ENCODE measurements around the gene ARHGAP28.

DNA sequence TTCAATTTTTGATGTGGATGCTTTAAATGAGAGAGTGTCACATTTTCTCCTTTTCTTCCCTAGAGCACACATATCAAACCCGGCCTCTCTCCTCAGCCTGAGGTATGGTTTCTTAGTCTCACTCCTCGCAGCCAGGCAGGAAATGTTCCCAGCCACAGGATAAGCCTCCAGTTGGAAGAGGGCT, 637 bp upstream of the ARHGAP28 start:
- PRO-cap = no peak

DNA sequence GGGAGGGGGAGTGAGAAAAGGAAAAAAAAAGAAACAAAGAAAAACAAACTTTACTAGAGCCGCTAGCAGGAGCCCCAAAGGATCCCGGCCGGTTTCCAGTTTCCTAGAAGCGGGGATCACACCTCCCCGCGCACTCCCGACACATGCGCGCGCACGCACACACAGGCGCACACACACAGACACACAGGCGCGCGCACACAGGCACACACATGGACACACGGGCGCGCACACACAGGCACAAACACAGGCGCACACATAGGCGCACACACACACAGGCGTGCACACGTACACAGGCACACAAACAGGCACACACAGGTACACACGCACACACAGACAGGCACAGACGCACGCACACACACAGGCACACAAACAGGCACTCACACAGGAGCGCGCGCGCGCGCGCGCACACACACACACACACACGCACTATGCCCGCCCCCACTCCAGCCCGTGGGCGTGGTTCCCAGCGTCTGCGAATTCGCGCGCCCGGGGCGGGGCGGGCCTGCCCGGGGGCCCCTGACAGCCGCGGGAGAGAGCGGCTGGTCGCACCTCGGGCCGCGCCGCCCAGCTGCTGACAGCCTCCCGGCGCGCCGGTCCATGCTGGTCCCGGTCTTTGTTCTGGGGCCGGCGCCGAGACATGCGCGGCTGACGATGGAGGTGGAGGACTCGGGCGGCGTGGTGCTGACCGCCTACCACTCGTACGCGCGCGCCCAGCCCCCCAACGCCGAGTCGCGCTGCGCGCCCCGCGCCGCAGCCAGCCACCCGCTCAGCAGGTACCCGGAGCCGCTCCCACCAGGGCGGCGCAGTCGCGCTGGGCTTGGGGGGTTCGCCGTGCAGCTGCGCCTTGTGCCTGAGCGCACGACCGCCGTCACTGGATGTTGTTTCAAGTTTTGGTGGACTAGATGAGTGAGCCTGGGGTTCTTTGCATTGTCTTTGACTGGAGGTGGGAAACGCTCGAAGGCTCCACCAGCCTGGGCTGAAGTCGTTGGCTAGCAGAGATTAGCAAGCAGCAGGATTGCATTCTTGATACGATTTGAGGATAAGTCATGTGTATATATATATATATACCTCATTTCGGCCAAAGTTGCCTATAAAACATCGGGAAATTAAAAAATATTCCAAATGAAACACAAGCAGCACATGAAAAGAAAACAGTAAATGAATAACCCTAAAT, at the start of gene ARHGAP28:
TSS of gene ARHGAP28 (plus strand) at position 546 of the 1,174 bp plus-strand sequence.
- PRO-cap = no peak

- PRO-cap = no peak
Measured at GRCh38 chr18:6776114-6776622, 46.7 kb downstream of the ARHGAP28 start.

- PRO-cap = no peak
Measured at GRCh38 chr18:6885313-6885662, 155.8 kb downstream of the ARHGAP28 start.

DNA sequence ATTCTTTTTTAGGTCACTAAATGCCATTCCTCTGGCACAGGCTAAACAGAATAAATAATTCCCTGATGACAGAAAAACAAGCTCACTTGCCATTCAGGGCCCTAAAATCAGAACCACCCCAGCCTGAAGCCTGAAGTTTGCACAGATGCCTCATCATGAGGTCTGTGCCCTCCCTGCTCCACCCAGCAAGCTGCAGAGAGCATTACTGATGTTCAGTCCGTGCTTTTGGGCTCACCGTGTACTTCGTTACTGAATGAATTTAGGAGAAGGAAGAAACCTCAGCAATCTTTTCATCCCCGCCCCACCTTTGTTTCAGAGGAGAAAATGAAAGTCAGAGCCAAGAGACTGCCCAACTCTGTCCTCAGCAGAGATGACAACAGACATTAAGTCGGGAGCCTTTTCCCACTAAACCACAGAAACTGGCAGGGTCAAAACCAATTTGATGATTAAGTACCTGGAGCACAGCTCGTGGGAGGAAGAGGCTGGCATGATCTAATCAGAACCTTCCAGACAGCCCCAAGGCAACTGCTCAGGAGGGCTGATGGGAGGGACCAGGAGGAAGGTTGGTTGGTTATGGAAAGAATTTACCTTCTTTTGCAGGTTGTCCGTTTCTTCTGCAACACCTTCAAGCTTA, 122.7 kb downstream of the LAMA1 start:
- PRO-cap = no peak

DNA sequence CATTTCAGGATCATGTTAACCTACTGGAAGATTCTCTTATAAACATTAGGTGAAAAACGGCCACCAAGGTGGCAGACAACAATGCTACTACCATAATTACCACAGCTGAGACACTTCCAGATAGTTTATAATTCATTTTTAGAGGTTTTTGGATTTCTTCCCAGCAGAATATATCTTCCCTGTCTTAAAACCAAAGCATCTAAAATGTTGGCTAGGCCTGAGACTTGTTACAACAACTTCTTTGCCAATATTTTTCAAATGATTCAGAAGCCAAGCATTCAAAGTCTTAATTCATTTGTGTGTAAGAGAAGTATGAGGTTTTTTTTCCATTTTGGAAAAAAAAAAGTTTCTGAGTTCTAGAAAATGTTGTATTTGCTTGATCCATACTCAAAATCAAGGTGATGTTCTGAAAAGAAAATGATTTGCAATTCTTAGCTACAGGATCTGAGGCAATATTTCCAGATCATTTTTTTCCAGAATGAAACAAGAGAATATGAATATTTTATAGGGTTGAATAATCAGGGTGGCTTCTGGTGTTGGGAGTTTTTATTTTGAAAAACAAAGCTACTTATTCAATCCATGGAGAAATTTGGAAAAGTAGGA, 32.8 kb downstream of the LAMA1 start:
- PRO-cap = no peak

DNA sequence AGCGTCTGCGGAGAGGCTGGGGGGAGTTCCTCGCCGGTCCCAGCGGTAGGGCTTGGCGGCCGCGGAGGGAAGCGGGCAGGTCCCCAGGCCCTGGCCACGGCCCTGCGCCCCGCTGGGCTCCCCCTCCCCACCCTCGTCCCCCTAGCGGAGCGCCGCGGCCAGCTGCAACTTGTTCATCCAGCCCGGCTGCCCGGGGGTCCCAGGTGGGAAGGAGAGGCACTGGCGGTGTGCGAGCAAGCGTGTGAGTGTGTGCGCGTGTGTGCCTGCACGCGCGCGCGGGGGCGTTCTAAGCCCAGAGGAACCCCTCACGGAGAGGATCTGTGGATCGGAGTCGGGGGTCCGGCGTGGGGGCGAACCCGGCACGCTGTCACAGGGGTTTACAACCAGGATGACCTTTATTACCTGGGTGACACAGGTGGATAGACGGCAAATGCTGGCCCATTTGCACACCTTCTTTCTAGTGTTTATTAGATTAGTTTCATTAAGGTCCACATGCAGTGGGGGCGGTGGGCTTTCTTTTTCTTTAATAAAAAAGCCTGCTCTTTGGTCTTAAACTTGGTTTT, 1.4 kb downstream of the PTPRM start:
- PRO-cap = no peak

GRCh38 chr18:7688080-7688752, 121.1 kb downstream of the PTPRM start:
- PRO-cap = no peak

DNA sequence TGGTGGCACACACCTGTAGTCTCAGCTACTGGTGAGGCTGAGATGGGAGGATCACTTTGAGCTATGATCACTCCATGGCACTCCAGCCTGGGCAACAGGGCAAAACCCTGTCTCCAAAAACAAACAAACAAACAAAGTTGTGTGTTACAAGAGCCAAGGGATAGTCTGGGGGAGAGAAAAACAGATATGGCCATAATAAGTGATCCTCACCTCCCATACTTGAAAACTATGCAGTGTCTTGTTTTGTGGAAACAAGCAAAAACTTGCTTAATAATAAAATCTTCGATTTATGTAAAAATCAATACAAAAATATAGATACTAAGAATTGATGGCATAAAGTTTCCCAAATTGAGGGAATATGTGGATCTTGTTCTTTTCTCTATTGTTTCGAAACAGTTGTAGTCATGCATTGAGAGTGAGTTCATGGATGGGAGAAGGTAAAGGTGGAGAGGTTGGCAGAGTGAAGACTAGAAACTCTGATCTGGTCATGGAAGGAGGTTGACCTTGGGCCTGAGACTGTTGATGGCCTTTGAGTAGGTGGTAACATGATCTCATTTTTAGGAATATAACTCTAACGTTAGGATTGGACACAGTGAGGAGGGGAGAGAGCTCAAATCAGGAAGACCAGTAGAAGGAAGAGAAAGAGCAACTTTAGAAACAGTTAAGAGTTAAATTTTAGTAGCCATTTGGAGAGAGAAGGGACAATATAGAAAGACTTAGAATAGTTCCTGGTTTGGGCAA, 464.6 kb upstream of the RAB12 start:
- PRO-cap = no peak

DNA sequence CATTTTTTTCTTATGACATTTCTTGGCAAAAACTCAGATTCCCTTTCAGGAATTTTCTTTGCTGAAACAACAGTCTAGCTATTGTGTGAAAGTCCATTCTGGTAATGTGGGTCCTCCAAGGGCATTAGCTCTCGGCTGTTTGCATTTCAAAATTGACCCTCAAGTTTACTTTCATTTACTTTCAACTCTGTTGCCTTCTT, 325.3 kb upstream of the RAB12 start:
- PRO-cap = no peak

GRCh38 chr18:8610395-8610878, 1.2 kb downstream of the RAB12 start:
- PRO-cap = unidirectional peak, minus-strand start at chr18:8610541

DNA sequence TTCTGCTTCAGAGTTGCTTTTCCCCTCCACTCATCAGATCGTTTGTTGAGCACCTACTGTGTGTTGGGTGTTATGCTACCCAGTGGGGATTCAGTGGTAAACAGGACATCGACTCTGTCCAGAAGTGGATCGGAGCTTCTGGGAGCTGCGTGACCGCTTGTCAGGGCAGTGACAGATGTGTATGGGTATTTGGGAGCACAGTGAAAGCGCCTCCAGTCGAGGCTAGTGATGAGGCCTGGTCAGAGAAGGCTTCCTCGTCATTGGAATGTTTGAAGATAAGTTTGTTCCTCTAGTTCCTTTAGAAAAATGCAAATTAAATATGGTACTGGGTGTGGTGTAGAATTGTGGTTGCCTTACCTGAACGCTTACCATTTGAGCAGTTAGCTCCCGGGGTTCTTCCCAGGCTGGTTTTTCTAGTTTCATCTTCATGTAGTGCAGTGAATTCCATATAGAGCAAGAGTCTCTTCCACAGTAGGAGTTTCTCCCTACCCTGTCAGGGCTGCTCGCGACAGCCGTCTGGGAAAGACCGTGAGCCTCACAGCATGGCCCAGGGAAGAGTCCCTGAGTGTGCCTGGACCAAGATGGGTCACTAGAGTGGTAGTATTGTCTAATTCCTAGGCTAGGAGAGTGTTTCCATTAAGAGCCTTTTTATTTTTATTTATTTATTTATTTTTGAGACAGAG, 2.9 kb downstream of the RAB12 start:
- PRO-cap = no peak

DNA sequence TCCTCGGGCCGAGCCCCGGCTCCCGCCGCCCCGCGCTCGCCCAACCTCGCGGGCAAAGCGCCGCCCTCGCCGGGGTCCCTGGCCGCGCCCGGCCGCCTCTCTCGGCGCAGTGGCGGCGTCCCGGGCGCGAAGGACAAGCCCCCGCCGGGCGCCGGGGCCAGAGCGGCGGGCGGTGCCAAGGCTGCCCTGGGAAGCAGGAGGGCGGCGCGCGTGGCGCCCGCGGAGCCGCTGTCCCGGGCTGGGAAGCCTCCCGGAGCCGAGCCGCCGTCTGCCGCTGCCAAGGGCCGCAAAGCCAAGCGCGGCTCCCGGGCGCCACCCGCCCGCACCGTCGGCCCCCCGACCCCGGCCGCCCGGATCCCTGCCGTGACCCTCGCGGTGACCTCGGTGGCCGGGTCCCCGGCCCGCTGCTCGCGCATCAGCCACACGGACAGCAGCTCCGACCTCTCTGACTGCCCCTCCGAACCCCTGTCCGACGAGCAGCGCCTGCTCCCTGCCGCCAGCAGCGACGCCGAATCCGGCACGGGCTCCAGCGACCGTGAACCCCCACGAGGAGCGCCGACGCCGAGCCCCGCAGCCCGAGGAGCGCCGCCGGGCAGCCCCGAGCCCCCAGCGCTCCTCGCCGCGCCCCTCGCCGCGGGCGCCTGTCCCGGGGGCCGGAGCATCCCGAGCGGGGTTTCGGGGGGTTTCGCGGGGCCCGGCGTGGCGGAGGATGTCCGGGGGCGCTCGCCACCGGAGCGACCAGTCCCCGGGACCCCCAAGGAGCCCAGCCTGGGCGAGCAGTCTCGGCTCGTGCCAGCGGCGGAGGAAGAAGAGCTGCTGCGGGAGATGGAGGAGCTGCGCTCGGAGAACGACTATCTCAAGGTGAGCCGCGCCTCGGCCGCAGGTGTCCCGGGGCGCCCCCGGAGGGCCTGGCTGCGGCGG, 757 bp downstream of the MTCL1 start:
- PRO-cap = no peak

DNA sequence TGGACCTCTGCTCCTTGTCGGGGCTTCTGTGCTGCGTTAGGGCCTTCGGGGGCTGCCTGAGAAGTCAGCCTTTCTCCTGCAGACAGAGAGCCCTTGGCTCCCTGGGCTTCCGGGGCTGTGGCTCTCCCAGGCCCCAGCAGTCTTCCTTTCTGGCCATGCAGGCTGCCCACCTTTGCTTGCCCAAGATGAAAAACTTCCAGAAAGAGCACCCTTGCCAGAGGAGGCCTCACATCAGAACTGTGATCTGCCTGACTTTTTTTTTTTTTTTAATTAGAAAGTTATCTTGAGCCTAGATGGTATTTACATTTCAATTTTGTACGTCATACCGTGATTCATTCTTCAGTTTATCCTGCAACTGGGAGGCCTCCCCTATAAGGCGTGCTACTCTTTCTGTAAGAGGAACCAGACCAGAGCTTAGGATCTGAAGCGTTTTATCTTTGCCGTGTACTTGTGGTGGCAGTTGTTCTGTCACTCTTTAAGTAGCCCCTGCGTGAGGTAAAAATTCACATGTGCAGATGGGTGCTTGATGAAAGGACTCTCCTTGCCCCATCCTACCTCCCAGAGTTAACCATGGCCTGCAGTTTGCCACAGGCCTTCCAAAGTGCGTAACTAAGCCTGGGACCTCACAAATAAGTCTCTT, 95.8 kb downstream of the MTCL1 start:
- PRO-cap = no peak

DNA sequence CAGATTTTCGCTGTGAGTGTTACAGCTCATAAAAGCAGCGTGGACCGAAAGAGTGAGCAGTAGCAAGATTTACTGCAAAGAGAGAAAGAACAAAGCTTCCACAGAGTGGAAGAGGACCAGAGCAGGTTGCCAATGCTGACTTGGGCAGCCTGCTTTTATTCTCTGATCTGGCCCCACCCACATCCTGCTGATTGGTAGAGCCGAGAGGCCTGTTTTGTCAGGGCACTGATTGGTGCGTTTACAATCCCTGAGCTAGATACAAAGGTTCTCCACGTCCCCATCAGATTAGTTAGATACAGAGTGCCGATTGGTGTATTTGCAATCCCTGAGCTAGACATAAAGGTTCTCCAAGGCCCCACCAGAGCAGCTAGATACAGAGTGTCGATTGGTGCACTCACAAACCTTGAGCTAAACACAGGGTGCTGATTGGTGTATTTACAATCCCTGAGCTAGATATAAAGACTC, 167.6 kb upstream of the NDUFV2 start:
- PRO-cap = no peak

DNA sequence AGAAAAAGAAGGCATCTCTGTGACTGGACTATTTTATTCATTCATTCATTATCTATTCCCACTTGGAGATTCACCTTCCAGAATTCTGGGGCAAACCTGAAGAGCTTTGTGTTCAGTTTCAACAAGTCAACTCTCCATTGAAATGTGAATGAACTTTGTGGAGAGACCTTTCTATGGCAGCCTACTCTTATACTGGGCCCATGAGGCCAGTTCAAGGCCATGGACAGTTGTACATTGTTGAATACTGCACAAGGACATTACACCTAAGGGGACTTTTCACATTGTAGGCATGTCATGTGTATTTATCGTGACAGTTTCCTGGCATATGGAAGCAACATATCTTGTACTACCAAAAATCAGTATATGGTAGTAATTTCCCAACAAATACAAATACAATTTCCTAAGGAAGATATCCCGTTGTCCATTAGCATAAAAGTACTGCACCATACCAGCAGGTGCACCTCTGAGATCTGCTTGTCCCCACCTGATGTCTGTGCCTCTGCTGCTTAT, 88.3 kb upstream of the NDUFV2 start:
- PRO-cap = no peak

DNA sequence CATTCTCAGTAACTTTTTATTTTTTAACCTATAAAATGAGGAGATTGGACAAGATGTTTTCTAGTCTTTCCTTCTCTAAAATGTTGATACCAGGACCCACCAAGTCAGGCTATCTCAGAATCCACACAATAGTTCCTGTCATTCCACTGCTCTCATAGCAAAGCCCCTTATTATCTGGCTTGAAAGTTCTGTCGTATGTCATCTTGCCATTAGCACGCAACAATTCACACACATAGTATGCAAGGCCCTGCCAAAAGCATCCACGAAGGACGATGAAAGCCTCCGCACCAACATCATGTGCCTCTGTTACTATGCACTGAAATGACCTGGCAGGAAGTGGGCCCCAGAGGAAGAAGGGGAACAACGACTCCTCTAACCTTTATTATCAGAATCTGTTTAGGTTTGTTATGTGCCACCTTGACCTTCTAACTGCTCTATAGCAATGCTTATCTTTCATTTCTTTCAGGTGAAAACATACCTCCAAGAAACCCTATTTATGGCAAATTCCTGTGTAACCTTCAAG, 7.3 kb upstream of the NDUFV2 start:
- PRO-cap = no peak

DNA sequence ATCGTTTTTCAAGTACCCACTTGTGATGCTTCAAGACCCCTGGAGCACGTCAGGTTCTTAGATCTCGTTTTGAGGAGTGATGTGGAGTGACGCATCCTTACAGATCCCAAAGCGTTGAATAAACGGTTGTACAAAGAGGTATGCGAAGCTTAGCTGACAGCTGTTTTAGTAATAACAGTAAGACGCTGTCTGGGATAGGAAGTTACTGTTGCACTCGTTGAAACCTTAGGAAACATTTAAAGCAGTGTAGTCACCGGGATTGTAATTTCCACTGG, 1.1 kb downstream of the ANKRD12 start:
- PRO-cap = no peak

DNA sequence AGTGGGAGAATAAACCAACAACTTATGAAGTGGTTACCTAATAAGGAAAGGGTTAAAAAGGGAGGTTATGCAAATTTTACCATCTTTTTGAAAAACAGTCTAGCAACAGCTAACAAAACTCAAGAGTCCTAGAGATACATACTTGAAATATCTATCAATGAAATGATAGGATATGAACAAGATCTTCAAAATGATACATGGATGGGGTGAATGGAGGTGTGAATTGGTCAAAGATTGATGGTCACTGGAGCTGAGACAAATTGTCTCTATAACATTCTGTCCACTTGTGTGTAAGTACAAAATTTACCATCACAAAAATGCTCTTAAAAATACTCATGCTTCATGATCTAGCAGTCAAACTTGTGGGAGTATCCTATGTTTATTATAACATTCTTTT, 97.5 kb upstream of the TWSG1 start:
- PRO-cap = no peak

DNA sequence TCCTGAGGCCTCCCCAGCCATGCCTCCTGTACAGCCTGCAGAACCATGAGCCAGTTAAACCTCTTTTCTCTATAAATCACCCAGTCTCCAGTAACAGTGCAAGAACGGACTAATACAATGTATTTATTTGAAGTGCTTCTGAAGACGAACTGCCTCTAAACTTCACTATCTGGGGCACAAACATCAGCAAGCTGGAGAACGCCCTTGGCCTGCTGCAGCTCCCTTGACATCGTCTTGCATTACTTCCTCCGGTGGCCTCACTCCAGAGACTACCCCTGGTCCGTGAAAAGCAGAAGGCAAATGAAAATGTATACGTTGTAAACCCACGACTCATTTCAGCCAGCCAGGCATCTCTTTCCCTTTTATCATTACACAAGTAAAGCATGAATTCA, 41.8 kb upstream of the RALBP1 start:
- PRO-cap = bidirectional peak, plus-strand start at position 265 of the sequence, minus-strand start at position 241 of the sequence

Data from REH cell (cell line).